Sigmoid colon (tissue), 4 donors: Measurements from ENCODE around the gene SF3B4.

DNA sequence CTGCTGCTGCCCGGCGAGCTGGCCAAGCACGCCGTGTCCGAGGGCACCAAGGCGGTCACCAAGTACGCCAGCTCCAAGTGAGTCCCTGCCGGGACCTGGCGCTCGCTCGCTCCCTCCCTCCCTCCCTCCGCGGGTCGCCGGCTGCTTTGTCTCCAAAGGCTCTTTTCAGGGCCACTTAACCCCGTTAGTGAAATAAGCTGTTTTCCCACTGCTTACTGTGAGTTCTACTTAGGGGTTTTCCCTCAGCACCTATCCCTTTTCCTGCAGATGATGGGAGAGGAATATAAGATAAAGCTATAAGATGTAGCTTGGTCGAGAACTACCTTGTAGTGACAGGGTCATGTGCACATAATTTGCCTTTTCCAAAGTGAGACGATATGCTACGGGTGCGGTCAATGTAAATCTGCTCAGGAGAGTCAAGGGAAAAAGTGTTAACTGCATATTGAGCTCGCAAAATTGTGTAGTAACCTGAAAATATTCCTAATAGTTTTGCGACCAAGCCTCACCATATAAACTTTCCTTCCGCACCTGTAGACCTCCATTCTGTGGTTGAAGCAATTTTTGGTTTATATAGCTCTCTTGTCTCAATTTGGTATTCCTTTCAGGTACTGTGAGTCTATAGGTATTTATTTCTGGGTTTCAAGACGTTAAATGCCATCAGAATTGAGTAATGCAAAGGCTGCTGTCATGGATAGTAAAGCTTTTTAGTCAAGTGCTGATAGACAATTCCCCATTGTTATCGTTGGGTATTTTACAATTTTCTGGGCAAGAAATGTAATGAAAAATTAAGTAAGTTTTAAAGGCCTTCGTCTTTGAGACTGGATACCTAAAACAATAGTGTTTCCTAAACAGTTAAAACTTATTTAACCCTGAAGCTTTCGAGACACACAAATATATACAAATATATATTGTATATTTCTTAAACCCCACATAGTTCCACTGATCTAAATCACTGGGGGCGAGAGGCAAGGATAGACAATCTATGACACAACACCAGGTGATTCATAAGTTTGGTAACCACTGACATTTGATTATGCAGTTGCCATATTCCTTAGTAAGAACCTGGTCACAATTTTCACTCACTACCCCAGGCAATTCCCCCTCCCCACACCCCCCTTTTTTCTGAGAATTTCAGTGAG, 1.2 kb upstream of the H2AC18 start:
- PRO-cap, result no peak
- RAMPAGE, long total RNA, 4 experiments, result no peak in any of the 4 experiments

GRCh38 chr1:149848698-149849649, 1.9 kb upstream of the H2AC19 start:
- PRO-cap, result no peak
- RAMPAGE, long total RNA, 4 experiments, result no peak in any of the 4 experiments

- PRO-cap, result no peak
- RAMPAGE, long total RNA, 4 experiments, result no peak in any of the 4 experiments
Observed at GRCh38 chr1:149926955-149927558, 546 bp downstream of the SF3B4 start.

- PRO-cap, result bidirectional peak, plus-strand start at chr1:149927845, minus-strand start at chr1:149927803
- RAMPAGE, long total RNA, 4 experiments, result start-site peak on the minus strand in 4 of 4 experiments, at chr1:149927767-149927809 at its widest, 85 to 199 reads per replicate
Observed at GRCh38 chr1:149927559-149928078, at the start of gene SF3B4. TSS of gene SF3B4 (minus strand) at chr1:149927803.

GRCh38 chr1:149995122-149995525, 15.4 kb downstream of the OTUD7B start:
- PRO-cap, result no peak
- RAMPAGE, long total RNA, 4 experiments, result no peak in any of the 4 experiments

GRCh38 chr1:150153543-150153964, 3.8 kb downstream of the PLEKHO1 start:
- PRO-cap, result no peak
- RAMPAGE, long total RNA, 4 experiments, result no peak in any of the 4 experiments

DNA sequence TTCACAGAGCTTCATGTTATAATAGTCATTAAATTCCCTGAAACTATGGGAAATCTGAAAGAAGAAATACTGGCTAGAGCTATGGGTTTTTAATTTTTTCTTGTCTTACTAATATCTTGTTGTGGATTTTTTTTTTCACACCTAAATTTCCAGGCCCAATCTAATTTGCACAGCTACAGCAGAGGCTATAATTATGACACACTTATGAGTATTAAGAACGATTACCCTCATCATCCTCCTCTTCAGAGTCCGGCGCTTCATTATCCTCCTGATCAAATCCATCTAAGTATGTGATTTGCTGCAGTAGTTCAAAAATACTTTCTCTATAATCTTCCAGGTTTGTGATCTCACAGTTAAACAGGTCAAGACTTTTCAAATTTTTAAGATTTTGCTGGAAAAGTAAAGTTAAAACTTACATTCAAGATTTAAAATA, 7.0 kb downstream of the ANP32E start:
- PRO-cap, result no peak
- RAMPAGE, long total RNA, 4 experiments, result start-site peak on the minus strand in 4 of 4 experiments, centred at positions 246 to 305 of the sequence, 20 to 24 reads per replicate

GRCh38 chr1:150267661-150267830, 1.3 kb downstream of the APH1A start:
- PRO-cap, result no peak
- RAMPAGE, long total RNA, 4 experiments, result no peak in any of the 4 experiments

DNA sequence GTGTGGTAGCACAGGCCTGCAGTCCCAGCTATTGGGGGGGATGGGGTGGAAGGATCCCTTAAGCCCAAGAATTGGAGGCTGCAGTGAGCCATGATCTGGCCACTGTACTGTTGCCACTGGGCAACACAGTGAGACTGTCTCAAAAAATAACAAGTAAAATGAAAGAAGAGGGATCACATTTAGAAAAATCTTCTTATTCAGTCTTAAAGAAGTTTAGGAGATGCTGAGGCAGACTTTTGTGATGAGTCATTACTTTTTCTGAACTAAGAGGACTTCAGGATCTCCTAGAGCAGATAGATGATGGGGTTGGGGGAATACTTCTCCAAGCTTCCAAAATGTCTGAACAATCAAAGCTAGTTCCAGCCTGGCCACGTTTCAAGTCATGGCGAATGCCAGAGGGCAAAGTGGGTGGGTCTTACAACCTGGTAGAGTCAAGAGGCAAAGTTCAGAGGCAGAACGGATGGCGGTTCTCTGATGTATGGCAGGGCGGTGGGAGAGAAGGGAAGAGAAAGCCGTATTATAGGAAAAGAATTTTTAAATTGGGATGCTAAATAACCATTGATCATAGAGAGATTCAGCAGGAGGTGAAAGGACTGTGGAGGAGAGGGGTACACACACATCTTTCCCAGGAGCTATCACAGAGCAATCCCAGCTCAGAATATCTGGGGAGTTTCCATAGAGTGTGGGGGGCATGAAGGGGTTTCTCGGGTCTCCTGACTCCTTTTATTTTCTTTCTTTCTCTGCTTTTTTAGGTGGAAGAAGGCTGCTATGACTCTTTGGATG, 2.1 kb upstream of the CIART start:
- PRO-cap, result no peak
- RAMPAGE, long total RNA, 4 experiments, result no peak in any of the 4 experiments

GRCh38 chr1:150307987-150308371, 13.4 kb upstream of the PRPF3 start:
- PRO-cap, result no peak
- RAMPAGE, long total RNA, 4 experiments, result no peak in any of the 4 experiments

DNA sequence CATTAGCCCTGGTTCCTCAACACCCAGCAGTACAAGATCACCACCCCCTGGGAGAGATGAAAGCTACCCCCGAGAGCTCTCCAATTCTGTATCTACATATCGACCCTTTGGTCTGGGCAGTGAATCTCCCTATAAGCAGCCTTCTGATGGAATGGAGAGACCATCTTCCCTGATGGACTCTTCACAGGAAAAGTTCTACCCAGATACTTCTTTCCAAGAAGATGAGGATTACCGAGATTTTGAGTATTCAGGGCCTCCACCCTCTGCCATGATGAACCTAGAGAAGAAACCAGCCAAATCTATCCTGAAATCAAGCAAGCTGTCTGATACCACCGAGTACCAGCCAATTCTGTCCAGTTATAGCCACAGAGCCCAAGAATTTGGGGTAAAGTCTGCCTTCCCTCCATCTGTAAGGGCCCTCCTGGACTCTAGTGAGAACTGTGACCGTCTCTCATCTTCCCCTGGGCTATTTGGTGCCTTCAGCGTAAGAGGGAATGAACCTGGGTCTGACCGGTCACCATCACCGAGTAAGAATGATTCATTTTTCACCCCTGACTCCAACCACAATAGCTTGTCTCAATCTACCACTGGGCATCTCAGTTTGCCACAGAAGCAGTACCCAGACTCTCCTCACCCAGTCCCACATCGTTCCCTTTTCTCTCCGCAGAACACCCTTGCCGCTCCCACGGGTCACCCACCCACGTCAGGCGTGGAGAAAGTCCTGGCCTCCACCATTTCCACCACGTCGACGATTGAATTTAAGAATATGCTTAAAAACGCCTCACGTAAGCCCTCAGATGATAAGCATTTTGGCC, 15.8 kb upstream of the TARS2 start:
- PRO-cap, result no peak
- RAMPAGE, long total RNA, 4 experiments, result no peak in any of the 4 experiments

DNA sequence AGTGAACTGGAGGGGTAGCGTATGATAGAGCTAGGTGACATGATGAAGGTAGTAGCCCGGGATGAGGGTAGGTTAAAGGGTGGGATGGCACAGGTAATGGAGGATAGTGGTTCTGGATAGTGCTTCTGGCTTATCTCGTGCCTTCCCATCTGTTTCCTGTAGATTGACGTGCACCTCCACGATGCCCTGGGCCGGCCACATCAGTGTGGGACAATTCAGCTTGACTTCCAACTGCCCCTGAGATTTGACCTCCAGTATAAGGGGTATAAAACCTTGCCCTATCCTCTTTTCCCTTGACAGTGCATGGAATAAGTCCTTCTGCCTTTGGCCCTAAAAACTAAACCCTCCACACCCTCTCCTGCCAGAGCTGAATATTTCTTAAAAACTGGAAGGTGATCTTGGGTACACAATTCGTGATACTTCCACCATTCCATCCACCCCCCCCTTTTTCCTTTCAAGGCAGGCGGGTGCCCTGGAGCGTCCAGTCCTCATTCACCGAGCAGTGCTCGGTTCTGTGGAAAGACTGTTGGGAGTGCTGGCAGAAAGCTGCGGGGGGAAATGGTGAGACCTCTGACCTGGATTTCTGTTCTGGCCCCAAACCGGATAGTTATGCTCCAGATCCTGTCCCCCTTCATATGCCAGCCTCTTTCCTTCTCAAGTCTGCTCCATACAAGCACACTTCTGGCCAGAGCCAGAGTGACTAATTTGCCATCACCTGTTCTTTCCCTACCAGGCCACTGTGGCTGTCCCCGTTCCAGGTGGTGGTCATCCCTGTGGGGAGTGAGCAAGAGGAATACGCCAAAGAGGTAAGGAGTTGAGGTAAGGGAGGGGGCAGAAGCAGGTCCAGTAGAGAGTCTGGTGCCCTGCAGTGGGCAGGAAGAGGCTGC, 3.5 kb upstream of the ECM1 start:
- PRO-cap, result no peak
- RAMPAGE, long total RNA, 4 experiments, result no peak in any of the 4 experiments

DNA sequence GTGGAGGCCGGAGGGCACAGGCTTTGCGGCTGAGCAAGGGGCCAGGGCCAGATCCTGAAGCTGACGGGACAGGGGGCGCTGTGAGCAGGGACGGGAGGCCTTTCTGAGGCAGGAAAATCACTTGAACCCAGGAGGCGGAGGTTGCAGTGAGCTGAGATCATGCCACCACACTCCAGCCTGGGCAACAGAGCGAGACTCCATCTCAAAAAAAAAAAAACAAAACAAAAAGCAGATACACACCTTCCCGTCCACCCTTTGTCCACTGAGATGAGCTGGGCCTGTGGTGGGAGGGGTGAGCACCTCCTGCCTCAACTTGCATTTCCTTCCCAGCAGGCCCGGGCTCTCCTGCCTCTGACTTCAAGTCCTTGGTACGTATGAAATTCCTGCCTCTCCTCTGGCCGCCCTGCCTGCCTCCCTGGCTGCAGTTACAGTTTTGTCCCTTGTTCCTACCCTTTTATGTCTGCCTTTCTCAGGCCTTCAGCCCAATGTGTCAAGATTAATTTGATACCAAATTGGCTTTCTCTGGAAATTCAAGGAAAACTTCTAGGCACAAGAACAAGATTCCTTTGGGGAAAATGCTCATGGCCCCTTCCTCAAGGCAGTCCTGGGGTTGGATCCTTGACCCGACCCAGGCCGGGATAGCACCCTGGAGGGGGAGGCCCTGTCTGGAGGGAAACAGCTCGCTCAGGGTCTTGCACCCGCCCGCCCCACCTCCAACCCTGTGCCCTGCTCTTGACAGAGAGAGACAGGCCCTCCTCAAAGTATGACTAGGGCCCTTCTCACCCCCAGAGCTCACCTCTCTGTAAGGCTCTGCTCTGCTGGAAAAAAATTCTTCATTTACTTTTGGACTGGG, 11.2 kb upstream of the ADAMTSL4 start:
- PRO-cap, result no peak
- RAMPAGE, long total RNA, 4 experiments, result no peak in any of the 4 experiments

GRCh38 chr1:150562464-150563227, 13.4 kb downstream of the ADAMTSL4 start:
- PRO-cap, result no peak
- RAMPAGE, long total RNA, 4 experiments, result no peak in any of the 4 experiments

DNA sequence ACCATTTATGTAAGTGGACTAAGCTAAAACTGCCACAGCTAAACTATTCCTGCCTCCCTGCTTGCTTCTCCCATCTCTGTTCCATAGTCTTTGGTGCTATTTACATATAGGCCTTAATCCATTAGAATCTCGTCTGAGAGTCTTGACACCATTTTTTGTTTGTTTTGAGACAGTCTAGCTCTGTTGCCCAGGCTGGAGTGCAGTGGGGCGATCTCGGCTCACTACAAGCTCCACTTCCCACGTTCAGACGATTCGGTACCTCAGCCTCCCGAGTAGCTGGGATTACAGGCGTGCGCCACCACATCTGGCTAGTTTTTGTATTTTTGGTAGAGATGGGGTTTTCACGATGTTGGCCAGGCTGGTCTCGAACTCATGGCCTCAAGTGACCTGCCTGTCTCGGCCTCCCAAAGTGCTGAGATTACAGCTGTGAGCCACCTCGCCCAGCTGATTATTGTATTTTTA, 832 bp upstream of the MCL1 start:
- PRO-cap, result no peak
- RAMPAGE, long total RNA, 4 experiments, result no peak in any of the 4 experiments

DNA sequence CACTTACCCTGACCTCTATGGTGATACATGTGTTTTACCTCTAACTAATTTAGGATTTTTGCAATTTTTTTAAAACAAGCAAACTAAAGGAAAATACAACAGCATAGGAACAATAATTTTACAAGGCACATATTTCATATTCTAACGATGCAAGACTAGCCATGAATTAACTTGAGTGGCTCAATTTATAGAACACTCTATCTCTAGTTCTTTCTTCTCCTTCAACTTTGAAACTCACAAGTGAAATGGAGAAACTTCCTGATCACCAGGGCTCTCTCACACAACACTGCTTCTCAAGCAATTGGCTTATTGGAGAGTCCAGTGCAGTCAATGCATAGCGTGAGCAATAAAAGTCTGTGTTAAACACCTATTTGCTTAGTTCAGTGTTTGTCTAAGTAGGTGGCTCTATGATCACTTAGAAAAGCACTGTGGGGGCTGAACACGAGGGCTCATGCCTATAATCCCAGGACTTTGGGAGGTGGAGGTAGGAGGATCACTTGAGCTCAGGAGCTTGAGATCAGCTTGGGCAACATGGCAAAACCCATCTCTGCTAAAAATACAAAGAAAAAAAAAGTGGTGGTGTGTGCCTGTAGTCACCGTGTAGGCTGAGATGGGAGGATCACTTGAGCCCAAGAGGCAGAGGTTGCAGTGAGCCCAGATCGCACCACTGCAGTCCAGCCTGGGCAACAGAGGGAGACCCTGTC, 12.2 kb downstream of the CTSS start:
- PRO-cap, result no peak
- RAMPAGE, long total RNA, 4 experiments, result no peak in any of the 4 experiments

DNA sequence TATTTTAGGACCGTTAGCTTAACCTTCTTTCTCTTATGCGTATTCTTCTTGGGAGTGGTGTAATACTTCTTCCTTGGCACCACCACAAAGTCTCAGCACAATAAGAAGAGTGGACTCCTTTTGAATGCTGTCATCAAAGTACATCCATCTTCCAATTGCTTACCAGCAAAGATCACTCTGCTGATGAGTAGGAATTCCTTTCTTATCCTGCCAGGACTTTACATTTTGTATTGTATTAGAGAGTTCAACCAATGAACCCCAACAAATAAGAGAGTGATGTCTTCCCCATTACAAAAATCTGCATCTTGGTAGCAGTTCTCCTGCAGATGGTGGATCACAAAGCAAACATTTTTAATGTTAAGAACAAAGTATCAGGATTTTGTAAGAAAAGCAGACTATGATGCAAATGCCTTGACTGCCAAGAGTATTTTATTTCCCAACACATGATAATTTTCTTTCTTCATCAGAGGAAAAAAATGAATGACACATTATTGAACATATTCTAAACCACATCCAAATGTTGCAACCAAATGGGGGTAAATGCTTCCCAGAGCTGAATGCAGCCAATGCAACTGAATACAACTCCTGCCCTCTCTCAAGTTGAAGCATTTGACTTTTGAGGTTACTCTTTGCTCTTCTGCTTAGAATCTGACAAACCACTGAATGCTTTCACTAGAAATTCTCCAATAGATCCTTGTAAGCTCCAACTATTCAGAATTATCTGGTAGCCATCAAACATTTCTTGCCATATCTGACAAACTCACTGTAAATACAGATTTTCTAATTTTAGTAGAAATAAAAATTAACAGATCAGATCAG, 5.2 kb upstream of the ARNT start:
- PRO-cap, result no peak
- RAMPAGE, long total RNA, 4 experiments, result no peak in any of the 4 experiments

- PRO-cap, result no peak
- RAMPAGE, long total RNA, 4 experiments, result no peak in any of the 4 experiments
Observed at GRCh38 chr1:150942843-150943042, 16.6 kb downstream of the SETDB1 start.

DNA sequence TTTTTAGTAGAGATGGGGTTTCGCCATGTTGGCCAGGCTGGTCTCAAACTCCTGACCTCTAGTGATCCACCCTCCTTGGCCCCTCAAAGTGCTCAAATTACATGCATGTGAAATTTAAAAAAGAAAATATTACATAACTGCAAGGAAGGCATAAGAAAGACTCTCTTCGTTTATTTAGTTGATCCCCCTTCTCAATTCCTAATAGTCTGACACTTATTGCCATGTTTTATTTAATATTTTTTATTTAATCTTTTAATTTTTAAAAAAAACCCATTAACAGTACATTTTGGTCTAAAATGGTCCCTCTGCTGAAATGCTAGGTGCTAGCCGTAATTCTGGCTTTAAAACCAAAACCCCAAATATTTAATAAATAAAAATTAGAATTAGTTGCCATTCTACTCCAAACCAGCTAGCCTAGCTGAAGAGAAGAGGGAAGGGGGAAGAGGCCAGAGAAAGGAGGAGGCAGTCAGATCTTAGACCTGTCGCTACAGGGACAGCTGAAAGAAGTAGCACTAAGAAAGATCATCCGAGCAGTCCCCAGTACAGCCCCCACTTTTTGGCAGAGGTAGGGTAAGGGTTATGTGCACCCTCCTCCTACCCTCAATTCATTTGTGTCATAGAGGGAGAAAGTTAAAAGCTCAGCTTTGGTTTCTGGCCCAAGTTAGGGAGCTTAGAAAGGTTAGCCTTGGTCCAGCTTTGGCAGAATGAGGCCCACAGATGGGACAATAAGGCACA, 9.4 kb downstream of the CERS2 start:
- PRO-cap, result no peak
- RAMPAGE, long total RNA, 4 experiments, result no peak in any of the 4 experiments

DNA sequence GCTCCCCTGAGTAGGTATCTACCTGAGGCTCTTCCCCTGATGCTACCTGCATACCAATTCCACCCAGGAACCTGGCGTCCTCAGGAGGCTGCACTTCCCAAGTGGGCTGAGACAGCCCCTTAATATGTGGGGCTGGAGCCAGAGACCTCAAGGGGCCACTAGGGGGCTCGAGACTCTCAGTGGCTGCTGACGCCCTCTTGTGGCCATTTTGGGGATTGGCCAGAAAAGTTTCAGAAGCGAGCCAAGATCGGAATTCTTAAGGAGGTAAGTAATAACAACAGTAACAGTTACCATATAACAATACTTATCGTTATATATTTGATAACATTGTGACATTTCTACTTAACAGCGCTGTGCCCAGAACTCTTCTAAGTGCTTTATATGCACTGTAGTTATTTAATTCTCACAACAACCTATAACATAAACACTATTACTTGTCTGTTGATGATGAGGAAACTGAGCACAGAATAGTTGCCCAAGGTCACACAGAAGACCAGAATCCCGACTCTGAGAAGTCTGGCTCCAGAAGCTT, 2.5 kb upstream of the ANXA9 start:
- PRO-cap, result no peak
- RAMPAGE, long total RNA, 4 experiments, result no peak in any of the 4 experiments